ENCODE measurements around a stretch of chr2.

- RRBS = 6% methylated on average over 25 of the region's 57 CpGs
Measured at GRCh38 chr2:221572647-221573442, 741 bp upstream of the EPHA4 start.

DNA sequence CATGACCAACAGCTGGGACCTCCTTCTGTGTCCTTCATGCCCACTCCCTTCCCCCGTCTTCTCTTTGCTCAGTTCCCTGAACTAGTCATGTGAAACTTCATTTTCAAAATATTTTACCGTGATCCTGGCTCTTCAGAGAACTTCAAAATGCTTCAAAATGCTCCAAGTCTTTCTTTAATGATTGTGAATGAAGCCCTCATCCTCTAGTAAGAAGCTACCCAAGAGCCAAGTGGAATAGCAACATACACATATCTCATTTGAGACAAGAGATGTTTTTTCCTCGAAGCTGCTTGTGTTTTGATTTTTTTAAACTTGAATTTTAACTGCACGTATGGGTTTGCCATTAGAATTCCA lies 91.8 kb downstream of the FARSB start:
- RRBS = no CpG with 5 or more reads among the region's 4 CpGs

DNA sequence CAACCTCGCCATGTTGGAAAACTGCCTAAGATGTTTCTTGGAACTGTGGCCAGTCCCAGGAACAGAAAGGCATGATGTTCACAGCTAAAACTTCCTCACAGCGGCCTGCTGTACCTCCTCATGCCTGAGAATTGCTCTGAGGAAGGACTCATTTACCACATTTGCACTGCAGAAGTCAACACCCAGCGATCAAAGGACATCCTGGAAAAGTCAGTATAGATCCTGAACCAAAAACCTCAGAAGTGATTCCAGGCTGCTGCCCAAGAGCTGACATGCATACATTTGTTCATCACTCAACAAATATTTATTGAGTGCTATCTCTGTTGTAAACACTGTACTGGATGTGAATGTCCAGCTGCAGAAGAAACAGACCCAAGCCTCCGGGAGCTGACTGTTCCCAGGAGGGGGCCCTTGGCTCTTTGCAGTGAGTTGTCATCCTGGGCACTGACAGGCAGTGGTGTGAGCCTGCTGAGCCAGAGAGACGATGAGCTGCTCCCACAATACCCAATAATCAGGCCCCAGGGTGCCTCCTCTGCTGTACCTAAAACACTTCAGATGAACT lies 64.2 kb upstream of the ACSL3 start:
- RRBS = no CpG with 5 or more reads among the region's 5 CpGs

DNA sequence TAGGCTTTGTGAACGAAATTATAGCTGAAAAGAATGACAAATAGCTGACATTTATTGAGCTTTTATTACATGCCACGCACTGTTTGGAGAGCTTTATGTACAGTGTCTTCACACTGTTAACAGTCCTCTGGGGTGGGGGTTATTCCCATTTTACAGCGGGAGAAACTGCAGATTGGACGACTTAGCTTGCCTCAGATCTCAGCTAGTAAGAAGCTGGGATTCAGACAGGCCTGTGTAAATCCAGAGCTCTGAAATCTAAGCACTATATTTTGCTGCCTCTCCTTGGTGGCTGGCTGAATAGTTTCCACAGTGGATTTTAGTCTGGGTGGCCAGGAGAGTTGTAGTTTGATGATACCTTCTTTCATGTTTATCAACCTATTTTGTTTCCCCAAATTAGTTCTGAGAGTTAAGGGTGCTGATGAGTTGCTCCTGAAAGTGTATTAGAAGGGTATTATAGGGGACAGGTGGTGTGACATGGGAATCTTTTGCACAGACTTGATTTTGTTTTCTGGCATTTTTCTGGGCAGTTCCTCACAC lies 1.3 kb downstream of the ACSL3 start:
- RRBS = no CpG with 5 or more reads among the region's 4 CpGs

DNA sequence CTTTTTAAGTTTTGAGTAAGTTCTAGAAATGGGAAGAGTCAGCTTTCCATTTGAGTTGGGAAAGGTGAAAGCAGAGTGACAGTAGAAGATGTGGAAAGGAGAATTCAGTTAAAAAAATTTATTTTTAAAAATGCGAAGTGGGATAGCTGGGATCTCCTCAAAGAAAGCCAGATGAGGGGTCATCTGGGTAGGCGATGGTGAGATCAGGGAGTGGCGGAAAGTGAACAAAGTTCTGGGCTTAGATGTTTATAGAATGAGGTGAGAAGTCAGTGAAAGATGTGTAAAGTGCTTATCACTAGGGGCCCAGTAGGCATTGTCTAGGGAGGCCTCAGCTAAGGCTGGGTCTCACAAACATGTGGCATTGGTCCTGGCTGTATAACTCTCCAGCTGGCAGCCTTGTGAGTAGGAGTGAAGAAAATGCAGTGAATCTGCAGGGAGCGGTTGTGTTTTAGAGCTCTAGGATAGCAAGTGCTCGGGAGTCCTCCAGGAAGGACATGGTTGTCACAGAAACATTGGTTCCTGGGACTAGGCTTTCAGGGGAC lies 10.4 kb downstream of the ACSL3 start:
- RRBS = no CpG with 5 or more reads among the region's 5 CpGs

GRCh38 chr2:222876592-222877539 lies 16.0 kb downstream of the ACSL3 start:
- RRBS = no CpG with 5 or more reads among the region's 5 CpGs

- RRBS = no CpG with 5 or more reads among the region's 9 CpGs
Measured at GRCh38 chr2:222879186-222879842, 18.5 kb downstream of the ACSL3 start.

- RRBS = no CpG with 5 or more reads among the region's 4 CpGs
Measured at GRCh38 chr2:222892217-222893005, 31.6 kb downstream of the ACSL3 start.

DNA sequence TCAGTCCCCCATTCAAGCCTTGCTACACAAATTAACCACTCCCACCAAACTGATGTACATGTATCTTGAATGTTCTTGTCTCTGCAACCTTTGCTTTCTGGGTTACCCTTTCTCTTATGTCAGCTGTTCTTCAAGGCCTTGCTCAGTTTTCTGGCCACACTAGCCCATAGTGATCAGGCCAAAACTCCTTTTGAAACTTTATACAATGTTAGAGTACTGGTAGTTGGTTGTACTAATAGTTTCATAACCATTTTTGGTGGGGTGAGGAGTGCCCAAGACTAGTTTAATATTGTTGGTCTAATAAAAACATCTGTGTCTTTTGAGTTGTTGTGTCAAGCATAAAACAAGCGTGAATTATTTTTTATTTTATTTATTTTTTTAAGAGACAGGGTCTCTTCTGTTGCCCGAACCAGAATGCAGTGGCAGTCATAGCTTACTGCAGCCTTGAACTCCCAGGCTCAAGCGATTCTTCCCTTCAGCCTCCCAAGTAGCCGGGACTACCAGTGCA lies 74.0 kb downstream of the ACSL3 start:
- RRBS = no CpG with 5 or more reads among the region's 4 CpGs

- RRBS = no CpG with 5 or more reads among the region's 5 CpGs
Measured at GRCh38 chr2:223047343-223047889, 4.6 kb upstream of the KCNE4 start.

GRCh38 chr2:223101594-223101970 lies 49.6 kb downstream of the KCNE4 start:
- RRBS = no CpG with 5 or more reads among the region's 3 CpGs

DNA sequence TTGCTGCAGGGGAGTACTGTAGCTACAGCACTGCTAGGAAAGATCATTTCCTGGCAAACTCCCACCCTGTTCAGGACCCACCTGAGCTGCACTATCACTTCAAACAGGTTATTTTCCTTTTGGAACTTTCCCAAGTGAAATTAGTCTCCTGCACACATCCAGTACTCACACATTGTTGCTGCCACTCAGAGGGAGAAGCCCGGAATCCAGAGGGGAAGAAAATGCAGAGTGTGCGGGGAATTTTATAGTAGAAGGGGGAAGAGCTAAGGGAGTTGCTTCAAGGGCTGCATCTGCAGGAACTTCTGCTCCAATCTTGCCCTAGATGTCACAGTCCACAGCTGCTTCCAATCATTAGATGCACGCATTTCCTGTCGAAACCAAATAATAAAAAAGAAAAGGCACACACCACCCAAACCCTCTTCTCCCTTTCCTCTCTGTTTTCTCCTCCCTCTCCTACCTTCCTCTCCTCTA lies 71.8 kb downstream of the KCNE4 start:
- RRBS = no CpG with 5 or more reads among the region's 4 CpGs

- RRBS = no CpG with 5 or more reads among the region's 5 CpGs
Measured at GRCh38 chr2:223841255-223841949, 4.0 kb upstream of the AP1S3 start.

DNA sequence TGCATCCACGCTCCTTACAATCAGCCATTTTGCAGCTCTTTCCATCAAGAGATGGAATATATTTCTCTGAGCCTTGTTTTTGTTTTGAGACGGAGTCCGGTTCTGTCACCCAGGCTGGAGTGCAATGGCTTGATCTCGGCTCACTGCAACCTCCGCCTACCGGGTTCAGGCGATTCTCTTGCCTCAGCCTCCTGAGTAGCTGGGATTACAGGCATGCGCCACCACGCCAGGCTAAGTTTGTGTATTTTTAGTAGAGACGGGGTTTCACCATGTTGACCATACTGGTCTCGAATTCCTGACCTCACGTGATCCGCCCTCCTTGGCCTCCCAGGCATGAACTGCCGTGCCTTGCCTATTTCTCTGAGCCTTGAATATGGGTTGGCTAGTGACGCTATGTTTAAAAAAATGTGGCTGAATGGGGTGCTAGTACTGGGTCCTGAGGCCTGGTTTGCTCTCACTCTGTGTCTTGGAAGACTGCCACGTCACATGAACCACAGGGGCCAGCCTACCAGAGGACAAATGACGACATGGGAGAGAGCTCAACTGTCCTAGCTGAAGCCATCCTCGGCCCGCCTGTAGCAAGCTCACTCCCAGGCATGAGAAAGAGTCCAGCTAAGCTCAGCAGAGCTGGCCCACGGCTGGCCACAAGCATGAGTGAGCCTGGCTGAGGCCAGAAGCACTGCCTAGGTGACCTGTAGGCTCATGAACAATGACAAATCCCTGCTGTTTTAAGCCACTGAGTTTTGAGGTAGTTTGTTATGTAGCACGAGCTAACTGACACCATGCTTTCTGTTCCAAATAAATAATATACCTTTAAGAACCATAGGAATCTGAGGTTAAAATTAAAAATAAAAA lies 14.6 kb downstream of the WDFY1 start:
- RRBS = no CpG with 5 or more reads among the region's 21 CpGs

DNA sequence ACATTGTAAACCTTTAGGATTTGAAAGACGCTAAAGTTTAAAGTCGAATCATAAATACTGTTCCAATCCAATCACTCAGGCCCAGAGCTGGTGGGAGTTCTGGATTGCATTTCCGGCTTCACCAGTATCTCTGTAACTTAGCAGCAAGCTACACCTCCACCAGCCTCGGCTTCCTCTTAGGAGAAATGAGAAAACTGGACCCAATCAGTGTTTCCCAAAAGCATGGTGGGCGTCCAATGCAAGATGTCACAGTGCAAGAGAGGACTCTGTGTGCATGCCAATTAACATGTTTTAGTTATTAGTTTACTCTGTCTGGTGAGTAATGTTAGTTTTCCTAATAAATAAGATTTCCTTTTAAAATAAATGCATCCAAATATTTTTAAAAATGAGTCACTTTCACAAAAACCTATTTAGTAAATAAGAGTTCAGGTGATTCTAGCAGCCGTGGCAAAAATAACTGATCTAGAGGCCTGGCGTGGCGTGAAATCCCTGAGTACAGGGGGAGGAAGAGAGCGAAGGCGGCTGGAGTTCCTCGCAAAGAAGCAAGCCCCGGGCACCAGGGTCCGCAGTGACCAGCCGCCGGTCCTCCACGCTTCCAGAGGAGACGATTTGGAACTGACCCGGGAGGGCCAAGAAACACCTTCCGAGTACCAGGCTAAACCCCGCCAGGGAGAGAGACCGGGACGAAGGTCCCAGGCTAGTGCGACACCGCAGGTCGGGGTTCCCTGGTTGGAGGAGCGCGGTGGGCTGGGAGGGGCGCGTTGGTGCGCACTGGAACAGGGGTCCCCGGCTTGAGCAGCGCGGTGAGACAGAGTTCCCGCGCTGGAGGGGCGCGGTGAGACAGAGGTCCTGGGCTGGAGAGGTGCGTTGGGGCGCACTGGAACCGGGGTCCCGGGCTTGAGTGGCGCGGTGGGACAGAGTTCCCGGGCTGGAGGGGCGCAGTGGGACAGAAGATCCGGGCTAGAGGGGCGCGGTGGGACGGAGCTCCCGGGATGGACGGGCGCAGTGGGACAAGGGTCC lies 1.1 kb downstream of the WDFY1 start:
- RRBS = 13% methylated on average over 21 of the region's 52 CpGs

DNA sequence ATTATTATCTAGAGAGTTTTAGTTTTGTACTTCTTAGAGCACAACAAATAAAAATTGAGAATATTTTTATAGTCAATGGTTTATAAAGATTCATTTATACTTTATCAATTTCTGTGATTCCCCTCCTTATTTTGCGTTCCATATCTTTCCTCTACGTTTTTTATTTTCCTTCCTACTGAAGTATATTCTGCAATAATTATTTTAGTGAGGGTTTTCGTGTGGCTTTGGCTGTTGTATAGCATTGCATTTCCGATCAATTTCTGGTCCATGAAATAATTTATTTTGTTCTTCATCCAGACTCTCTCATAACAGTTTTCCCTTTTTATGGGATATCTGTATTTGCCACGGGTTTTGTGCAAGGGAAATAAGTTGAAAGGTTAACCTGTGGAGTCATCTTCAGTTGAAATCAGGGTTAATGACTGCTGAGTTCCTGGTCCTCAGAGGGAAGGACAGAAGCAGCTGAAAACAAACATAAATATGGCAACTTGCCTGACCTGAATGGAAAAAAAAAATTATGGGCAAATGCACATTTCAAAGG lies 47.1 kb upstream of the FAM124B start:
- RRBS = no CpG with 5 or more reads among the region's 5 CpGs

GRCh38 chr2:224449521-224449815 lies 47.6 kb upstream of the FAM124B start:
- RRBS = no CpG with 5 or more reads among the region's 2 CpGs

DNA sequence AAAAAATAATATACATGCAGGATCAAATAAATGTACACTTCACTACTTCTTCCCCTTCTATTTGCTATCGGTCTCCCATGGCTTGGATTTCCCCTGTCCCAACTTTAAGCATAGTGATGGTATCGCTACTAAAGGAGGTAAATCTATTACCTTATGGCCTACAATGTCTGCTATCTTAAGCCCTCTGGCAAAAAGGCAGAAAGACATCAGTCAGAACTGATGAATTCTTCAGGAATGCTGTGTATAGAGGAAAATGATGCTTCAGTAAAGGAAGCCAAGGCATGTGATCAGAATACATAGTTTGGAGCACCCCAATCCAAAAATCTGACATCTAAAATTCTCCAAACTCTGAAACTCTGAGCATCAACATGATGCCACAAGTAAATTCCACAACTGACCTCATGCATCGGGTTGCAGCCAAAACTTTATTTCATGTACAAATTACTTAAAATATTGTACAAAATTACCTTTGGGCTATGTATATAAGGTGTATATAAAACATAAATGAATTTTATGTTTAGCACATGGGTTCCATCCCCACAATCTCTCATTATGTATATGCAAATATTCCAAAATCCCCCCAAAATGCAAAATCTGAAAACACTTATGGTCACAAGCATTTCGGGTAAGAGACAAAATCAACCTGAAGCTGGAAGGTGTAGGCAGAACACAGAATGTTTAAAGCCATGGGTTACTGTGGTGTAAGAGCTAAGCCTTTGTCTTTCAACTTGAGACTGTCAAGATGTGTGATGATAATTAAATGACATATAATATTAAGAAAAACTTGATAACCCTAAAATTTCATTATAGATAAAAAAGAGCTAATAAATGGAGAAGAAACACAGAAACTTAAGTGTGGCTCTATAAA lies 66.2 kb downstream of the CUL3 start:
- RRBS = no CpG with 5 or more reads among the region's 4 CpGs

All from HL-60 (cell line).